ENCODE measurements around a stretch of chr7.

- PRO-cap: no peak
Measured at GRCh38 chr7:155808124-155808878, 4.0 kb downstream of the SHH start.

GRCh38 chr7:155960756-155961570 lies 148.7 kb upstream of the SHH start:
- PRO-cap: no peak

- PRO-cap: no peak
Measured at GRCh38 chr7:156402281-156402798, 238.2 kb upstream of the RNF32 start.

- PRO-cap: no peak
Measured at GRCh38 chr7:156659901-156660884, 19.6 kb downstream of the RNF32 start.

DNA sequence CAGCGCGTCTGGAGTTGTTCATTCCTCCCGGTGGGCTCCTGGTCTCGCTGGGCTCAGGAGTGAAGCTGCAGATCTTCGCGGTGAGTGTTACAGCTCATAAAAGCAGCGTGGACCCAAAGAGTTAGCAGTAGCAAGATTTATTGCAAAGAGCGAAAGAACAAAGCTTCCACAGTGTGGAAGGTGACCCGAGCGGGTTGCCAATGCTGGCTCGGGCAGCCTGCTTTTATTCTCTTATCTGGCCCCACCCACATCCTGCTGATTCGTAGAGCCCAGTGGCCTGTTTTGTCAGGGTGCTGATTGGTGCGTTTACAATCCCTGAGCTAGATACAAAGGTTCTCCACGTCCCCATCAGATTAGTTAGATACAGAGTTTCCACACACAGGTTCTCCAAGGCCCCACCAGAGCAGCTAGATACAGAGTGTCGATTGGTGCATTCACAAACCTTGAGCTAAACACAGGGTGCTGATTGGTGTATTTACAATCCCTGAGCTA lies 19.7 kb downstream of the LMBR1 start:
- PRO-cap: no peak

GRCh38 chr7:157010961-157011591 lies 613 bp upstream of the MNX1 start:
- PRO-cap: no peak

- PRO-cap: no peak
Measured at GRCh38 chr7:157011592-157012055, 1.2 kb upstream of the MNX1 start.

GRCh38 chr7:157150701-157151286 lies 12.1 kb downstream of the UBE3C start:
- PRO-cap: no peak

DNA sequence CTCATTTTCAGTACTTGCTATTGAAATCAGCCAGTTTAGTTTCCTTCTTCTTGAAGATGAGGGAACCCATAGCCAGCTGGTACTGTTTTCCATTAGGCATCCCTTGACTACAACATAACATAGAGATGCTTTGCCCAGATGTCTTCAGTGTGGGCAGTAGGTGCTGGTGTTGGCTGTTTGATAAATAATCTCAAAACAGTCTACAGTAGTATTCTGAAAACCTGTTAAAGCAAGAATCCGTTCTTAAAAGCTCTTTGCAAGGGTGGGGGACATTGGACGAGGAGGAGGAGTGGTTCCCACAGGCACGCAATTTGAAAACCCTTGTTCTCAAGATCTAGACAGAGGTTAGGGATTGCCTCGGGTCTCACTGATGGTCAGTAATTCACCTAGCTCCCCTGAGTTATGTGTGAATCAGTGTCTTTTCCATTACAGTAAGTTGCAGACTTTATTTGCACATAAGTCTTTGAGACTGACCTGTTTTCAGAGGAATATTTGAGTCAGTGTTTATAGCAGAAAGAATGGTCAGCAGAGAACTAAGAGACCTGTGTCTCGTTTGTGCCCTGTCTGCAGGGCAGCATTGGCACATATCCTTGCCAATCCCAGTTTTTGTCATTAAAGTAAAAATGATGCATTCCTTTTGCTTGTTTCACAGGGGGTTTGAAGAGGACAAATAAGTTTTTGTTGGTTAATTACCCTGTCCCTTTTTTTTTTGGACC lies 66.1 kb downstream of the UBE3C start:
- PRO-cap: no peak

DNA sequence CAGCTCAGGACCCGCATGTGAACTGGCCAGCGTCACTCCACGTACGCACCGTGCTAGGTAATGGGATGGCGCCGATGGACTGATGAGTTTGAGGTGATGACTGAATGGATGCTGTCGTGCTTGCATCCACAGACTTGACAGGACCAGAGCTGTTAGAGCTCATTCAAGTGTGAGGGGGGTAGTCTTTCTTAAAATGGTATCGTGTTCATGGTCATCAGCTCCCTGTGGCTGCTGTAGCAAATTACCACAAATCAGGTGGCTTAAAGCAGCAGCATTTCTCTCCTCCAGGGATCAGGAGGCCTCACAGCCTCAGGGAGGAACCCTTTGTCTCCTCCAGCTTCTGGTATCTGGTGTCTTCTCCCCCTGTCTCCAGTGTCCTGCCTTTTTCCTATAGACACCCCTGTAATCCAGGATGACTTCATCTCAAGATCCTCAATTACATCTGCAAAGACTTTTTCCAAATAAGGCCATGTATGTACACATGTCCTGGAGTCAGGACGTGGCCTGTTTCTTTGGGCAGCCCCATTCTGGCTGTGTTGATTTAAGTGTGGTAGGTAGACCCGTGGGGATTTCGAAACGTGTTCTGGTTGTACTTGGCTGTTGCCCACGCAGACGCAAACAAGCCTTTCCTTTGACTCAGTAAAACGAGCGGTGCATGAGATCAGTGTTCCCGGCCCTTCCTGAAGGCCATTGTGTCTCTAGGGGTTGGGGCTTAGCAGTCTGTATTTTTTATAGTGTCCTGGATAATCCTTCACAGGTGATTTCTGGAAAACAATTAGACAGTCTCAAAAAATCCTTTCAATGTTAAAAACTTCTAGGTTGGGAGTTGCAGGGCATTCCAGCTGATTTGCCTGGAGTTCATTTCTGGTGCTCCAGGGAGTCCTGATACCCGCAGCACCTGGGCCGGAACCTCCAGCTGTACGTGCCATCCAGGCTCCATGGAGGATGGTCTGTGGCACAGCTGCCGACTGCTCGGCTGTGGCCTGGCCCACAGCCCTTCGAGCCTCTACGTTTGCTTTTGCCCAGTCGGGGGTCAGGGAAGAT lies 64.9 kb upstream of the DNAJB6 start:
- PRO-cap: no peak

DNA sequence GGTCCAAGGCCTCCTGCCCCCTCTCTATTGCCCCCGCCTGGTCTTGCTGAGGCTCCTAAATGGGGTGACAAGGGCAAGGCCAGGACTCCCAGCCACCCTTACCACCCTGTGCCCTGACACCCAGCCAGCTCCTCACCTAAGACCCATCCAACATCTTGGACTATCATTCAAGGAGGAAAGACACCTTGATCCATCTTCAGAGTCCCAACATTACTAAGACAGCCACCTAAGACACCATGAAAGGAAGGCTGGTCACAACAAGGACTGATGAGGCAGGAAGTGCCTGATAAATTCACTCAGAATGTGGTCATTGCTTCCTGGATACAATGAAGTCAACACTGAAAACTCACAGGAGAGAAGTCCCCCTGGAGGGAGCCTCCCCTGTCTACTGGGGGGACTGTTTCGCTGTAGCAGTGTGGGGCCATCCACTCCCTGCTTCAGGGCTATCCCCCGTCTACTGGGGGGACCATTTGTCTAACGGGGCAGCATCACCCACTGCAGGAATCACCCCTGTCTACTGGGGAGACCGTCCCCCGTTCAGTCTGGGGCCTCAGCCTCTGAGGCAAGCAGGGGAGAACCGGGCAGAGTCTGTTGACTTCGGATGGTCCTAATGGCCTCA lies 60.1 kb upstream of the DNAJB6 start:
- PRO-cap: no peak

DNA sequence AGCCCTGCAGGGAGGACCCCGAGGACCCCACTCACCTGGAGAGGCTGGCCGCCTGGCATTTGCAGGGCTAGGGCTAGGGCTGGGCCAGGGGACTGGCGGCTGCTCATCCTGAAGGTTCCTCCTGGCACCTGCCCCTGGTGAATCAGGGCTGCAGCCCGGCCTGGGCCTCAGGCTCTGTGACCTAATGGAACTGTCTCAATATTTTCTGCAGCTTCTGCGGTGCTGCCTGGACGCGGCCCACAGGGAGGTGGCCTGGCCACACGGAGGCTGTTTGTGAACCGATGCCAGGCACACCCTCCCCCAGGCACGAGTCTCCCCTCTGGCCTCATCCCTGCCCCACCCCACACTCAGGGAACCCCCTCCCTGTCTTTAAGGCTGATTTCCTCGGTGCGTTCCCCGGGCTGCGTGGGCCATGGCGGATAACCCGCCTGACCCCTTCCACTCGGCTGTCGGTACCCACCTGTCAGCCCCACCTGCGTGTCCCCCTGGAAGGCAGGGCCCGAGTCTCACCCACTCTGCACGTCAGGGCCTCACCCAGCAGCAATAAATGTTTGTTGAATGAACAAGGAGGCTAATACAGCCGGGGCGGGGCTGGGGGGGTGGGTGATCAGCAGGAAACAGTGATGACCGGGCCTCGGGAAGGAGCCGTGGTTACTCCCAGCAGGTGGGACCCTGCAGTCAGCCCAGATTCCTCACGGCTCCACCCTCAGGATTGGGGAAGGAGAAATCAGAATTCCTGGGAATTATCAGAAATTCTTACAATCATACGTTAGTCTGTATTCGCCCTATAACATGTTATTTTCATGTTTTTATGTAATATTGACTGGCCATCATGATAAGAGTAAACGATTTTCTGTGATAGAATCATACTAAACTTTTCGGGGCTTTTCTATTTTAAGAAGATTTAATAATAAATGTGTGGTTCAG lies 54.4 kb upstream of the DNAJB6 start:
- PRO-cap: no peak

DNA sequence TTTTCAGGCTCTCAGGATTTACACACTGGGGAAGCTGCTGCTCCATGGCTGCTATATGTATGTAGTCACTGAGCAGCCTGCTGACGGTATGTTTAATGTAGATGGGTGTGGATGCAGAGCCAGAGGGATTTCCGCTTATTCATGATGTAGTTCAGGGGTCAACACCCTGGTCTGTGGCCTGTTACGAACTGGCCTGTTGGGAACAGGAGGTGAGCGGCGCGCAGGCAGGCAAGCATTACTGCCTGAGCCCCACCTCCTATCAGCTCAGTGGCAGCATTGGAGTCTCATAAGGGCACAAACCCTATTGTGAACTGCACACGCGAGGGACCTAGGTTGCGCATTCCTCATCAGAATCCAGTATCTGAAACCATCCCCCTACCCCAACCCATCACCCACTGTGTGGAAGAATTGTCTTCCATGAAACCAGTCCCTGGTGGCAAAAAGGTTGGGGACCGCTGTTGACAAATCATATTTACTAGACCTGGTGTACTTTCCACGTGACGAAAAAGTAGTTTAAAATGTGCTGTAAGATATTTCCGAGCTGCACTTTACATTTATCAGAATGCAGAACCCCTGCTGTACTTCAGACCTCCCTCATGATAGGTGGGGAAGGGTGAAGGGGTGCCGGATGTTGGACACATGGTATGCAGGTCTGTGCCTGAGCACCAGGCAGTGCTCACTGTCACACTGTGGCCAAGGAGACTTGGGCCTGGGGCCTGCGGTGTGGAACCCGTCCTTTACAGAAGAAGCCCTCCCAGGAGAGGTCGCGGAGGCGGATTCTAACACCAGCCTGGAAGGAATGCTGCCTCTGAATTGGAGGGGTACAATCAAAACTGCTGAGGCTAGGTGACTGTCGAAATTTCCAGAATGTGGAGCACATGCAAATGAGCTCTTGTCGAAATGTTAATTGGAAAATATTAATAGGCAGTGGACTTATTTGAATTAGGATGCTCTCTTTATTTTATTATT lies 34.3 kb downstream of the DNAJB6 start:
- PRO-cap: no peak

GRCh38 chr7:157412039-157412534 lies 75.3 kb downstream of the DNAJB6 start:
- PRO-cap: no peak

DNA sequence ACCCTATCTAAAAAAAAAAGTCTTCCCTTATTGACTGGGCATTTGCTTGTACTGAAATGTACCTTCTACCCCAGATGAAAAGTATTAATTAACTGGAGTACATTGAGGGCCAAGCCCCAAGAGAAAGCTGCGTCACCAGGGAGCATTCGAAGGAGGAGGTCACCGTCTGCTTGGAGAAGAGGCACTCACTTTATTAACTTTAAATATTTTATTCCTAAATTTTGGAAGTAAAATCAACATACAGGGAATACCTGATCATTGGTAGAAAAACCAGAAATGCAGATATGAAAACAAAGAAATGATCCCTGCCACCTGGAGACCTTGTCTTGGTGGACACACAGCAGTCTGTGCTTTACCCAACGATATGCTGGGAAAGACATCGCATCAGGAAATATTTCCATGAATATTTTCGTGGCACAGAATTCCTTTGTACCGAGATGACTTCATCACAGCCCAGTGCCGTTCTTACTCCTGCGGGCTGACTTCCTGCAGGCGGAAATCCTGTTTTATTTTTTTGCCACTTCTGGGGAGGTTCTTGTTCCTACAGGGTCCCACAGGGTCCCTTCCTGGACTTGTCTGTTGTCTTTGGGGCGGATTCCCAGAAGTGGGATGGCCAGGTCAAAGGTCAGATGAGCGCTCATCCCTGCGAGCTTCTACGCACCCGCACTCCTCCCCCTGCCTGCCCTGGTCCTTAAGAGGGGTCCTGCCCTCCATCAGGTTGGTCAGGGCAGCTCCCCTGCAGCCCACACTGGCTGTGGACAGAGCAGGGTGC lies 86.4 kb downstream of the DNAJB6 start:
- PRO-cap: no peak

DNA sequence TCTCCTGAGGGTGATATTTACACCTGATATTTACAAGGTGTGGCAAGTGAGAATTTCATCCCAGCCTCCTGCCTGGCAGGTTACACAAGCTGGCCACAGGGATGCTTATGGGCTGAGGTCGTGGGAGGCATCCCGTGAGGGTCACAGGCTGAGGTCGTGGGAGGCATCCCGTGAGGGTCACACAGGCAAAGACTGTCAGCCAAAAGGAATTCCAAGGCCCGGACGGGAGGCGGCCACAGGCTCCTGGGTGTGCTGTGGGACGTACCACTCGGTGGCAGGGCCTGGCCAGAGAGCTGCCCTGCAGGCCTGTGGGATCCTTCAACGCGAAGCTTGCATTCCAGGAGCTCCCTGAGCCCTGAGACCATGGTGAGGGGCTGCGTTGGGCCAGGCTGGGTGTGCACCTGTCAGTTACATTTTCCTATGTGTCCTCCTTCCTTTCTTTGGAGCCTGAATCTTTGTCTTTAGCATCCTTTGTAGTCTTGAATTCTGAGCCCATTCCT lies 460.6 kb downstream of the DNAJB6 start:
- PRO-cap: no peak

- PRO-cap: no peak
Measured at GRCh38 chr7:157822508-157823069, 485.8 kb downstream of the DNAJB6 start.

DNA sequence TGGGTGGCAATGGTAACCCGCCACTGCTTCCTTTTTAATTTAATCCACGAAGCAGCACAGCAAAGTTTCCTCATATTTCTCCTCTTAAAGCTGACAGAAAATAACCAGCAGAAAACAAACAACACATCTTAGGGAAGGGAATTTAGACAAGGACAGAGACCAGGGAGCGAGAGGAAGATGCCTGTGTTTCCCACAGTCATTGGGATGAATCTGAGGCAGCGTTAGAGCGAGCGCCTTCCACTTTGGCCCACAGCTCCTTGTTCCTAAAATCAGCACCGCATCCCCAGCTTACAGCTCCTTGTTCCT lies 593.4 kb downstream of the PTPRN2 start:
- PRO-cap: no peak

DNA sequence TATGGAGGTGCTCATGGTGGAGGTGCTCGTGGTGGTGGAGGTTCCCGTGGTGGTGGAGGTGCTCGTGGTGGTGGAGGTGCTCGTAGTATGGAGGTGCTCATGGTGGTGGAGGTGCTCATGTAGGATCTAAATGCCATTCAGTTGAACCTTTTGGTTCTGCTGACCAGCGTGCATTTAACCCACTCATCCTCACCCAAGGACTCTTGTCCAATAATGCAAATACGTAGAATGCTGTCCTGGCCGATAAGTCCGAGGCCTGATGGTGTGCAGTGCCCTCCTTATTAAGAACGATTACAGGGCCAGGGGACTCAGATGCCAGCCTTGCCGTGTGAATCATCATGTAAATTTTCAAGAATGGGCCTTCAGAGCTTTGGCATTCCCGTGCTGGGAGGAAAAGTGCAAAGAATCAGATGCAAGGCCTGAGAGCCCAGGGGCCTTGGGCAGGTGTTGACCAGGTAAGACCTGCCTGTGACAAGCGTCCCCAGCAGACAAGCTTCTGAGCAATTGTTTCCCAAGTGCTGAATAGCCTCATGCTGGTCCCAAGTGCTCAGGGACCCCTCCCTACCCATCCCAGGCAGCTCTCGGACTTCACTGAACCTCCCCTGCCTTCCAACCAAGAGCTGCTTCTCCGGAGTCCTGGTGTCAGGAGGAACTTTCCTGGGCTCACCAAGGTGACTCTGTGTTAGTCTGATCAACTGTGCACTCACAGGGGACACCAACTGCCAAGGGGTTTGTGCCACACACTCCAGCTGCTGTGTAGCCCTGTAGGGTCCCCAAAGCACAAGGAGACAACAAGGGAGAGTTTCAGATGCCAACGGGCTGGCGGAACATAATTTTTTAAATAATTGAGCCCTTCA lies 515.4 kb downstream of the PTPRN2 start:
- PRO-cap: no peak

DNA sequence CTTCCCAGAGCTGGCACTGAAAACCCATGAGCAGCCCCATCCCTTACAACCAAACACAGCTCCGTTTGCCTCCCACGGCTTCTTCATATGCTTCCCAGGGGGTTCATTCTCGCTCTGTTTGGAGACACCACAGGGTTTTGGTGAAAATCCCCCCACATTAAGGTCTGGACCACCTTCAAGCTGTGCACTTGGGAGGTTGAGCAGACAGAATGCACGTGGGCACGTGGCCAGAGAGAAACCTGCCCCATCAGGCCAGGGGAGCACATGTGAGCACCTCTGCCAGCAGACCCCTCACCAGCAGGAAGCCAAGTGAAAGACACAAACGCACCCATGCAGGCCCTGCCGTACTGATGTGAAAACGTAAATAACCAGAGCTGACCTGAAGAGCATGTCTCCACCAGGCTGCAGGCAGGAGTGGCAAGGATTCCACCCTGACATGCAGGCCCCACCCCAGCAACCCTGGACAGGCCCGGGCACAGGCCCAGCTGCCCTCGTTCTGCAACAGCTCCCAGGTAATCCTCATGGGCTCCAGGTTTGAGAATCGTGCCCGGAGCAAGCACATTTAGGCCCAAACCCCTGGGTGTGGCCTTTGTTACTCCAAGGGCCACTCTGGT lies 184.6 kb downstream of the PTPRN2 start:
- PRO-cap: no peak